ENCODE measurements around a stretch of chr3.

DNA sequence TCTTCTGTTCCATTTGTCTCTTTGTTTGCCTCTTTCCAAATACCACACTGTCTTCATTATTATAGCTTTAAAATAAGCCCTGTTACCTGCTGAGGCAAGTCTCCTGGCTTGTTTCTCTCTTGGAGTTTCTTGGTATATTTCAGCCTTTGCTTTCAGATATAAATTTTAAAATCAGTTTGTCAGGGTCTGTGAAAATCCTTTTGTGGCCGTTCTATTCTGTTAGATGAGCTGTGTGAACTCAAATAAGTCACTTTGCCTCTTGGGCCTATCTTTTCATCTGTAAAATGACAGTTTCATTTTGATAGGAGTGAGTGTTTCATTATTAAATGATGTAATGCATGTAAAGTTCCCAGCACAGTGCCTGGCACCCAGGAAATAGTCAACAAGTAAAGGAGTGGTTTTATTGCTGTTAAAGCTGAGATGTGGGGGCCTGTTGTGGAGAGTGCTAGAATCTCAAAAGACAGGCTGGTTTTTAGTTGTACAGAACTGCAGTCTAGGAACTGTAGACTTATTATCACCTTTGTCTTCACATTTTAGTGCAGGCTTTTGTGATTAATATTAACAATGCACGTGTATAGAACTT is 394.4 kb upstream of the CFAP20DC start:
- PRO-cap: no peak

- PRO-cap: no peak
Observed at GRCh38 chr3:59654022-59654387, 604.2 kb upstream of the CFAP20DC start.

DNA sequence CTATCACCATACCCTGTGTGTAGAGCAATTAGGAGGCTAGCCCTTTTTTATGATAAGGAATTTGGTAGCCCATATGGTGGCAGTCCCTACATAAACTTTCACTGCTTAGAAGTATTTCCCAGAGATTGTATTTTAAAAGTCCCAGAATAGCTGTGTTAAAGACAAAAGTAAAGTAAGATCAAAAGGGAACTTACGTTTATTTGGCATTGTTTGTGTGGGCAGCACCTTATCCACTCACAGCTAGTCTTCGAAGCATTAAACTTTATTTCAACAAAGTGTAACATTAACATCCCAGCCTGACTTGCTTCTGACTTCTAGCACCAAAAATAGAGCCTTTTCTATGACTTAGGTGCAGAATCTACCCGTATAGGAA is 960.5 kb upstream of the CFAP20DC start:
- PRO-cap: no peak

GRCh38 chr3:60078988-60079544 is 1029.2 kb upstream of the CFAP20DC start:
- PRO-cap: no peak

GRCh38 chr3:60131719-60132406 is 1082.0 kb upstream of the CFAP20DC start:
- PRO-cap: no peak

- PRO-cap: no peak
Observed at GRCh38 chr3:60257381-60257817, 993.9 kb downstream of the FHIT start.

DNA sequence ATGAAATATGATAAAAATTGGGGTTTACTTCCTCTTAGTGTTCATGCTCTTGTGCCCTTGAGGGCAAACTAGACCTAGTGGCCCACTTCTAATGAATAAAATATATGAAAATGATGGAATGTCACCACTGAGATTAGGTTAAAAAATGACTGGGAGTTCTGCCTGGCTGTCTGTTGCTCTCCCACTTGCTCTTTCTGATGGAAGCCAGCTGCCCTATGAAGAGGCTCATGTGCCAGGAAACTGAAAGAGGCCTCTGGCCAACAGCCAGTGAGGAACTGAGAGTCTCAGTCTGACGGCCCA is 107.0 kb upstream of the FHIT start:
- PRO-cap: no peak

- PRO-cap: no peak
Observed at GRCh38 chr3:61562790-61563480, 1.6 kb downstream of the PTPRG start.

DNA sequence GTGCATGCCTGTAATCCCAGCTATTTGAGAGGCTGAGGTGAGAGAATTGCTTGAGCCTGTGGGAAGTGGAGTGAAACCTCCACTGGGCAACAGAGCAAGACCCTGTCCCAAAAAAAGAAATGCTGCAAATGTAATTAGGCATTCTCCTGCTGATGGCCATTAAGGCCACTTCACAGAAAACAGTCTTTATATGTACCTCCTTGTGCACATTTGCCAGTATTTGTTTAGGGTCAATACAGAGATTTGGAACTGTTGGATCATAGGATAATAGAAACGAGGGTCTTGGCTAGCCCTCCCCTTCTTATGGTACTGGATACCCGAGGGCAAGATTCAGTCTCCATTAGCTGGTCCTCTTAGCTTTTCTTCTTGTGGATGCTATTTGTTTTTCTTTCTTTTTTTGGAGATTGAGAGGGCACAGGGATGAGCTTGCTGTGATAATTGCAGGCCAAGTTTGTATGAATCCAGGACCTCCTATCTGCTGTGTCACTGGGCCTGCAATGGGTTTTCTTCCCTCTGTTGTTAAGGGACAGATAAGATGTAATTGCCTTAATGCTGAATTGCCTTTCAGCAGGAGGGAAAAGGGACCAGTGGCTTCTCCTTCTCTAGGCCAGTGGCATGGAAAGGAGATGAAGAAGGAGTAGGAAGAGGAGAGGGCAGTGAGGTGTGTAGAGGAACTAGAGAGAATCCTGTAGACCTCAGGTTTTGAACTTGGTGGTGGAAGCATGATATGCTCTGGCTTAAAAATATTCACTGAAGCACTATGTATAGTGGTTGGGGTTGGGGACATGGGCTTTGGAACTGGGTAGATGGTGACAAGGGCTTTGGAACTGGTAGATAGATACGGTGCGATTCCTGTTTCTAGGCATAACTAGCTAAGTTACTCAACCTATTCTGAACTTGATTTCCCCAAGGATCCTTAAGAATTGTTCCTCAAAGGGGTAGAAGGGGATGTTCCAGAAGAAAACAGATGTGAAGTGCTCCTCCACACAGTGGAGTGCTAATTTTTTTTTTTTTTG is 29.9 kb downstream of the PTPRG start:
- PRO-cap: no peak

- PRO-cap: no peak
Observed at GRCh38 chr3:61596874-61597665, 35.7 kb downstream of the PTPRG start.

- PRO-cap: no peak
Observed at GRCh38 chr3:61622888-61623467, 61.6 kb downstream of the PTPRG start.

GRCh38 chr3:61680170-61680812 is 118.9 kb downstream of the PTPRG start:
- PRO-cap: no peak

DNA sequence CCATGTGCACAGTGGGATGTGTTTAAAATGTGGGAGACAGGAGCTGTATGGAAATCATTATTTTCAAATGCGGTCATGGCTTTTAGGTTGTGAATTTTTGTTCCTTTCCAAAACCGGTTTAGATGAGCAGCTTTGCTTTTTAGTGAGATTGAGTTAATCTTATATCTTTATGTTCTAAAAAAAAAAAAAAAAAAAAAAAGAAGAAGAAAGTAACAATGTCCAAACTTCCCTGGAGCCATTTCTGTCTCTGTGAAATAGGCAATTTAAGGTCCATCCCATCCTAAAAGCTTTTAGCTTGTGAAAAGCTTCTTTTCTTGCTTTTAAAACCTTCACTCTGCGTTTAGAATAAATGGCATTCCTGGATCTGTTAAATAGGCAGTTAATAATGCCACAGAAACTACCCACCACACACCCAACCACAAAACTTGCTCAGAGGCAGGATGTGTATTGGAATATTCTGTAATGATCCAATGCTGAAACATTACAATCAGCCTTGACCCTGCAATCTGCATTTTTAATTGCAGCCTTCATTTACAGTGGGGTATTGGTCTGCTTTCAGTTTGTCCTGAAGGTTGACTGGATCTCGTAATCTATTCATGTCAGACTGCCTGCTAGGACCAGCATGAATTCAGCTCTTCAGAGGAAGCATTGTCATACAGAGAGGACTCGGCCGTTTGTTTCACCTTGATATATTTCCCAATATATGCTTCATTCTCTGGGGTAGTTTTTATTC is 119.7 kb downstream of the PTPRG start:
- PRO-cap: no peak

GRCh38 chr3:61778311-61779362 is 217.3 kb downstream of the PTPRG start:
- PRO-cap: no peak

DNA sequence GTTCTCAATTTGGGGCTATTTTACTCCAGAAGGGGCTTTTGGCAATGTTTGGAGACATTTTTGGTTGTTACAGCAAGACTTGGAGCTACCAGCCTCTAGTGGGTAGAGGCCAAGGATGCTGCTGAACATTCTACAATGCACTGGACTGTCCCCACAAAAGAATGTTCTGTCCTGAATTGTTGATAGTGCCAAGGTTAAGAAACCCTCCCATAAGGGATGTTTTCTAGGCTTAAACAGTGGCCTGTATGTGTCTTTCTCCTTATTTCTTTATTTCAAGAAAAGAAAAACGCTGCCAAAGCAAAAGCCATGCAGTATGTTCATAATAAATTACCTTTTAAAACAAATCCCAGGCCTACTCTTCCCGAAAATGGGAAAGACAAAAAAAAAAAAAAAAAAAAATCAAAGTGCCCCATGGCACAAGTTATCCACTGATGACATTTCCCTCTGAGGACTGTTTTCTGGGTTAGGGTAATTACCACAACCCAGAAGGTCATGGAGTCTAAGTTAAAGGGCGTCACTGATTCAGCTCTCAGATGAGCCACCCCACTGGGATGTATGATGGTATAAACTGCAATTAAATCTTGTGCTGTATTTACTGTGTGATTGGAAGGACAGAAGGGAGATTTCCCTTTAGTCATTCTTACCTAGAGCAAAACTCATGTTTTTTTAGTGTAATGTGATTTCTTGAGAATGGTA is 243.9 kb downstream of the PTPRG start:
- PRO-cap: no peak

DNA sequence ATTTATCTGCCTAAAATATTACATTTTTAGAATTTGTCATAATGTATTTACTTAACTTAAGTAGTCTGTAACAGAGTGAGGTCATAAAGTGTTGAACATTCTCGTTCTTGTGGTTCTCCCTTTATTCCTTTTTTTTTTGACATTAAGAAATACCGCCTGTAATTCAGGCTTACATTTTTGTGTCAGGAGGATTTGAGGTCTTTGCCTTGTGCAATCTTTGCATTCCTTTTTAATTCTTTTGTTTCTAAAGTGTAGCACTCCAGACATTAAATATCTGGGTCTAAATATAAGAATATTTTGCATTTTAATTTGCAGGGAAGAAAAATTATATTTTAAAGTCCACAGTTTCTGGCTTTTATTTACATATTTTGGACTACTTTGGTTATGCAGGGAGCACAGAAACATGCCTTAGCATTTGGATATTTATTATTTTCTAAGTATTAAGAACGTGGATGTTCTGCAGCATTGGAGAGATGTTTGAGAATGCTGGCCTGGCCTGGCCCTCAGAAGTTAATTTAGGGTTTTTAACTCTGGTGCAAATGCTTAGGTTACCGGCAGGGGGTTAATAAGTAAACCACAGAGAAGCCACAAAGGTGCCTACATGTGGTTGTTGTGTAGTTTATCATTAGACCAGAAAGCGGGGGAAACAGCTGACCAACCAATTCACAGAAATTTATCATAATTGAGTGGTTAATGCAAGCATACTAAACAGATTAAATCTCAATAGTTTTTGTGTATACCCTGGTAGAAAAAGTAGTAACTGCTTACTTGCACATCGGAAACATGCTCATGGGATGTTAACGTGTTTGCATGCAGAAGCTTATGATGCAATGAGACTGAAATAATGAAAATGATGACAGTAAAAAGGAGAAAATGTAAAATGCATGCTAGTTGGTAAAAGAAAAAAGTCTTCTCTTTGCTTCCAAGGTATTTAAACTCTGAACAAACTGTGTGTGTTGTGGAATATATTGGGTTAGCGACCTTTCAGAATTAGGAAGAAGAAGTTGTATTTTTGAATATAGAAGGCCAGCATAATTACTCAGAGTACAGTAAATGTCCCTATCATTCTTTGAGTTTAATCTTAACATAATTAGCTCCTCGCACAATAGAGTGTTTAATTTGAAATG is 315.9 kb downstream of the PTPRG start:
- PRO-cap: no peak

- PRO-cap: no peak
Observed at GRCh38 chr3:61989475-61989851, 329.4 kb upstream of the C3orf14 start.

DNA sequence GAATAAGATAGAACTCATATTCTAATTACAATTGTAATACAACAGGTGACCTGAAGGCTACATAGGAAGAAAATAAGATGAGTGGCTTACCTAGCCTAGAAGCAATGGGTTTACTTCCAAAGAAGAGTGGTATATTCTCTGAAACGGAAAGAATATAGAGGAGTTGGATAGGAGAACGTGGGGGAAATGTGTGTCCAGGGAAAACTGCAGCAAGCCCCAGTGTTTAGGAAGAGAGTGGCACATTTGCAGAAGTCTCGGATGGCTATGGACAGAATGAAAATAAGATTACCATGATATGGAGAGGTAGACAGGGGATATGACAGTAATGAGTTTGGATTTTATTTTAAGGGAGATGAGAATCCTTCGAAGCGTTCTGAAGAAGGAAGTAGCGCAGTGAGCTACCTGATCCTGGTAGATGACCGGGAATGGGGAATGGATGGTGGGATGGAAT is 287.6 kb upstream of the C3orf14 start:
- PRO-cap: no peak

DNA sequence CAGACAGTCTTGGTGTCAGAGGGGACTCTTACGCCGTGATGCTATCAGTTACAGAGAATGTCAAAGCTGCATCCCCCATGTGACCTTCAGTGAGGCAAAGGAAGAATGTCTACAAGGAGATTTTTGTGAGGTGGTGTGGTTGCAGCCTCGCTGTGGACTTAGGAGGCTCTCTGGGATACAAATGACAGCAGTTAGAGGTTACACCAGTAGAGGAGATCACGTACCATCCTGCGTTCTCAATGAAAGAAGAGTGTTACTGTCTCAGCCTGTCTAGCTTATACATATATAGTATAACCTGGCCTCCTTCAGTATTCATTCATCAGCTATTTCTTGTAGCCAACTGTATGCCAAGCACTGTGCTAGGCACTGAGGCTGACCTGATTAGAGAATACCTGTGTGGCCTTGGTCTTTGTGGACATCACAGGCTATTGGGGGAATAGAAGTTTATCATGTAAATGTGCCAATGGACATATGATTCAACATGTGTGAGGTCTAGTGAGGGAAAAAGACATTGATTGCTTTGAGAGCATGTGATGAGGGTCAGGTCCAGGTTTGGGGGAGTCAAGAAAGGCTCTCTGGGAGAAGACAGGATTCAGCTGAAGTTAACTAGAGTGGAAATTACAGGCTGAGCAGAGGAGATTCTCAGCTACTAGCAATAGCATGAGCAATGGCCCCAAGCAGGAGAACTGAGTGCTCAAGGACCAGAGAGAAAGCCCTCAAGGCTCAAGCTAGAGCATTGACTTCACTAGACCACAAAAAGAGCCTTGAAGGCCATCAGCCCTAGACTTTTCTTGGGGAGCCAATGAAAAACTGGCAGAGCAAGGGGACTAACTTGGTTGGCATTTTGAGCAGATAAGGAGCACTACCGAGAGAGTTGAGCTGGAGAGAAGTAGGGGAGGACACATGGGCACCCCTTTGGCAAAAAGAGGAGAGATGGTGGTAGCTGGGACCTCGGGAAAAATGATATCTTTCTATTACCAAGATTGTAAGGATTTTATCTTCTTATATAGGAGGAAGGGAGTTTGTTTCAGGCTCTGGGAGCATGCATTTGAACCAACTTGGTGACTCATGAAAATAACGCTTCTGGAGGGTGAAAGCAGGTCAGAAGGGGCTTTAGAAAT is 223.3 kb upstream of the C3orf14 start:
- PRO-cap: no peak

GRCh38 chr3:62356874-62357120 is 16.6 kb downstream of the FEZF2 start:
- PRO-cap: no peak